RPMI7951 (cell line): ENCODE measurements around a stretch of chr16.

- RAMPAGE, long total RNA, result no peak
Measured at GRCh38 chr16:85804679-85805537, 5.4 kb downstream of the COX4I1 start.

DNA sequence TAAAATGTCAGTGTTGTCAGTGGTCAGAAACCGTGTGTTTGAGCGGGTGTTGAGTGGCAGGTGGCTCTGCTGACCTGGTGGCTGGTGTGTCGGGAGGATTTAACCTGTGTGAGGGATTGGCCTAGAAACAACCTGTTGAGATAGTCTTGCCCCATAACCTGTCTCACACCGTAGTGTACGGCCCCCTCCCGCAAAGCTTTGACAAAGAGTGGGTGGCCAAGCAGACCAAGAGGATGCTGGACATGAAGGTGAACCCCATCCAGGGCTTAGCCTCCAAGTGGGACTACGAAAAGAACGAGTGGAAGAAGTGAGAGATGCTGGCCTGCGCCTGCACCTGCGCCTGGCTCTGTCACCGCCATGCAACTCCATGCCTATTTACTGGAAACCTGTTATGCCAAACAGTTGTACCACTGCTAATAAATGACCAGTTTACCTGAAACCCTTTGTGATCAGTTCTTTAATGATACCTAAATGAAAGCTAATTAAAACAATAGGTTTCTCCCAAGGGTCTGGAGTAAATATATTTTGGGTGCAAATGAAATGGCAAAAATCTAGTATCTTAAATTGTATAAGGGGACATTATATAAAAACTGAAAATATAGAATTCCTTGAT lies 7.2 kb downstream of the COX4I1 start:
- RAMPAGE, long total RNA, result no peak

GRCh38 chr16:85838287-85838740 lies 38.8 kb downstream of the COX4I1 start:
- RAMPAGE, long total RNA, result no peak

GRCh38 chr16:85848299-85848873 lies 48.9 kb downstream of the COX4I1 start:
- RAMPAGE, long total RNA, result no peak

DNA sequence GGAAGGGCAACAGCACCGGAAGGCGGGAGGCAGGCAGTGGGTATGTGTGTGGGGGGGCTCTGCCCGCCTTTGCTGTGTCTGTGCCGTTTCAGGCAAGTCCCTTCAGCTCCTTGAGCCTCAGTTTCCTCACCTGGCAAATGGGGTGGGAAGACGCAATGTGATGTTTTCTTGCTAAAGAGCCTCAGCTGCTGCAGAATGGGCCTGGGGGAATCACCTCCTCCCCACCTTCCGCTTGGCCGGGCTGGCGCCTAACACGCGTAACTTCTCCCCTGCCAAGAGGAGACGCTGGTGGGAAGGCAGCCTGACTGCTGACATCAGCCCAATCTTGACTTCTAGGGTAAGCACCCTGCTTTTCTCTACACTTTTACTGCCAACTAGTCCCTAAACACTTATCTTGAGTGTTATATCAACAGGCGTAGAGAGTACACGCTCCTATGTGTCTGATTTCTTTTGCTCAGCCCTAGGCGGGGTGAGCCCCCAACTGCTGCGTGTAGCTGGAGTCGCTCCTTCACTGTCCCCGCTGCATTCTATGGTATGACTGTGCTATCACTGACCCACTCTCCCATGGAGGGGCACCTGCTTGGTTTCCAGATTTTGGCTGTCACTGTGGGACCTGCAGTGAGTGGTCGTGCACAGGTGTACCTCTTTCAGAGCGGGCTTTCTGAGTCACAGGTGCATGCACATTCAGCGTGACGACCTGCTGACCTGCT lies 33.1 kb downstream of the IRF8 start:
- RAMPAGE, long total RNA, result no peak

DNA sequence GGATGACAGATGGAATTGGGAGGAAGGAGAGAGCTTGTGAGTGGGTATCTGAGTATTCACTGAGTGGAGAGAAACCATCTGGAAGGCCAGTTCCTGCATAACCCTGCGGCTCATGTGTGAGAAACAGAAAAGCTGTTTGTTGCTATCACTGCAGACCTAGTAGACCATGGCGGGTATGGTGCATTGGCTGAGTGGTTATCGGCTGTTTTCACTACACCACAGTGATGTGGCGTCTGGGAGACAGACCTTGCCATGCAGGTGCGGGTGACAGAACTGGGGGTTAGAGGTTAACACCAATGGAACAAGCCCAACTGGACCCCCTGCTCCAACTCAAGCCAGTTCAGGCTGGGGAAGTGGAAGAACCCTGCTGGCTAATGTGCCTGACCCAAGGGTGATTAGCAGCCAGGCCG lies 91.8 kb downstream of the IRF8 start:
- RAMPAGE, long total RNA, result no peak

DNA sequence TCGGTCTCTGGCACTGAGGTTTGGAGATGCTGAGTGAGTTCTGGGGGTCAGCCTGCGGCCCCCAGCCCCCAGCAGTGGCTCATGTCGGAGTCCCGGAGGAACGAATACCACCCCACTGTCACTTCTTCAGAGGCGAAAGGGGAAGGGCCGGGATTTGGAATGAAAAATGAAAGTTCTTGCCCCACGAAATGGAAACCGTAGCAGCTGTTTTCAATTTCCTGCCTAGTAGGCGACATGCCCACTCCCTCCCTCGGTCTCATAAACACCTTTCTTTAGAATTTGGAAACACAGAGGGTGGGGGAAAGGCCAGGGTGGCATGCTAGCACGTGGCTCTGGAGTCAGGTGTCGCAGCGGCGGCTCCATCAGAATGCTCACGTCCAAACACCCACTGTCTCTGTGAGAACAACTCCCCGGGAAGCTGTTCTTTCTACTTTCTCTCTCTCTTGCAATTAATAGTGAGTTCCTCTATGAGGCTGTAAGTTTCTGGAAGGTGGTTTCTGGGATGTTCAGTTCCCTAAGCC lies 96.8 kb downstream of the IRF8 start:
- RAMPAGE, long total RNA, result no peak

- RAMPAGE, long total RNA, result no peak
Measured at GRCh38 chr16:86029284-86029880, 130.4 kb downstream of the IRF8 start.

DNA sequence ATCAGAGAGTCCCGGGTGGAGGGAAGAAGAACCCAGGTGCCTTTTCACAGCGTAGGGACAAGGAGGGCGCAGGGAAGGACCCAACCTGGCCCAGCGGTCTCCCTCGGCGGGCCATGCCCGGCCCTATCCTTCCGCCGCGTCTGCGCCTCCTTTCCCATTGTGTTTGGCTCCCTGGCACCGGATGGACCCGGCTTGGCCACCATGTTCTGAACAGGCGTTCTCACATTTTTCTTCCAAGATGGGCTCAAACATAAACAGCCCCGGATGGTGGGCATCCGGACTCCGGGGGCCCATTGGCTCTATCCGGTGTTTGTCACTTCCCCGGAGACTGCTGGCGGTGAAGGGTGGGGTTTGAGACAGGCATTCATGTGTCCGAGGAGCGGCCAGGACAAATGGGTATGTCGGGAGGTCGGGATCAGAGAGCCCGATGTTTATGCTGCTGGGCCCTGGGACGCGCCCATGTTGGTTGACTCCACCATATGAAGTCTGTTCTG lies 188.1 kb downstream of the IRF8 start:
- RAMPAGE, long total RNA, result no peak

DNA sequence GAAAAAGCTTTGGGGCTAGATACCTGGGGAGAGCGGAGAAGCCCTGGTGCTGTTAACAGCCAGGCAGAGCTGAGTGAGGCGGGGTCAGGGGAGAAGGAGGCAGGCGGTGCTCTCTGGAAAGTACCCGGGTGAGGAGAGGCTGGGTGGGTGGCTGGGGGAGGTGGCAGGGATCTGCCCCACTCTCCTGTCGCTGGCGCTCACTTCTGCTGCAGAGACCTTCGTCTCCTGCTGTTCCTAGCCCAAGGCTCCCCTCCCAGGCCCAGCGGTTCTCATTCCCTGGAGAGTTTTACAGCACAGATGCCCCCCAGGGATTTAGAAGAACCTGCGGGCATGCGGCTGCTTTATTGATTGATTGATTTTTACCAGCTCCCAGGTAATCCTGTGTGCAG lies 302.8 kb downstream of the IRF8 start:
- RAMPAGE, long total RNA, result no peak

DNA sequence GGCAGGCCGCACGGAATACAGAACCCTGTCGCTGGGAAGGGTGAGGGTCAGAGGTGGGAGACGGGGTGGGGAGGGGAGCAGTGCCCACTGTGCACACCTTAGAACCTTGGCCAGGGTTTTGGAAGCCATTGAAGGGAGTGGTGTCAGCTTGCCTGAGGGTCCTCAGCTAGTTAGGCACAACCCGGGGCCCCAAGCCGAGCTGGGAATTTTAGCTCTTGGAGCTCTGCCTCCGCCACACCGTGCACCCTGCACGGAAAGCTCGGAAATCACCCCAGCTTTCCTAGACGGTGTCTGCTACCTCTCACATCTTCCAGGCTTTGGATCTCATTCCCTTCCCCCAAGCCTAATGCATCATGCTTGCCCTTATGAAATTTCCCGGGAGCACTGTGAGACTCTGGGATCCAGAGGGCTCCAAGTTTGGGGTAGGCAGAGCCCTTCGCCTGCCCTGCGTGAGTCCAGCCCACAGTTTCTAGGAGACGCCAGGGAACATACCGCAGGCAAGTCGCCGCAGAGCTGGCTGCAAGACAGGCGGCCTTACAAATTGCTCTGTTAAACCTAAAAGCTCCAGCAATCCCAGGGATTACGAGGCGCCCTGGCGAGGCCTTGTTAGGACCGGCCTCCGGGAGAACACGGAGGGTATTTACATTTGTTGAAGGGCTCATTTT lies 77.9 kb upstream of the FOXF1 start:
- RAMPAGE, long total RNA, result no peak

DNA sequence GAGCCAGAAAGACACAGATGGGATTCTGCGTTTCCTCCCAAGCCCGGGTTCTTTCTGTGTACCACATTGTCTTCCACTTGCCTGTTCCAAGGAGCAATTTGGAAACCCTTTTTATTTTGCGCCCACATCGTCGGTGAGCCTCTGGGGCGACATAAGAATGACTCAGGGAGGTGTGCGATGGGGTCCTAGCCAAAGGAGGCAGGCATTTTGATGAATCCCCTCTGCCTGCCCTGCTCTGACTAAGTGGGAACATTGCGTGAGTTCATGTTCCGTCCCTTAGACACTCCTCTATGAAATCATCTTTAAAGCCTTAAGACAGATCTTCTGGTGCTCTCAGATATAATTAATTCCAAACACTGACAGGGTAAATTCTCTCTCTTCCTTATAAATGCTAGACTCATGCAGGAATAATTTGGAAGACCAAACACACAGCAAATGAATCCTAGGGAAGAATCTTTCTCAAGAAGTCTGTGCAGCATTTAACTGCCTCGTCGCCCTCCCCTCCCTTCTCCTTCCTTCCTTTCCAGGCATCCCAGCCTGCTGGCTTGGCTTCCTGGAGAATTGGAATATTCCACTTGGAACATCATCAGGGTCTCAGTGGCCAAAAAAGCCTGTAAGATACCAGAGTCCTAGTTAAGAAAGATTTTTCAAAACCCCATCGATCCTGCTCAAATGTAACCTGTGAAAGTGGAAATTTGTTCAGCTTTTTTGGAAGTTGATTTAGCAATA lies 52.6 kb upstream of the FOXF1 start:
- RAMPAGE, long total RNA, result no peak

- RAMPAGE, long total RNA, result no peak
Measured at GRCh38 chr16:86493277-86493702, 17.0 kb upstream of the FOXF1 start.

DNA sequence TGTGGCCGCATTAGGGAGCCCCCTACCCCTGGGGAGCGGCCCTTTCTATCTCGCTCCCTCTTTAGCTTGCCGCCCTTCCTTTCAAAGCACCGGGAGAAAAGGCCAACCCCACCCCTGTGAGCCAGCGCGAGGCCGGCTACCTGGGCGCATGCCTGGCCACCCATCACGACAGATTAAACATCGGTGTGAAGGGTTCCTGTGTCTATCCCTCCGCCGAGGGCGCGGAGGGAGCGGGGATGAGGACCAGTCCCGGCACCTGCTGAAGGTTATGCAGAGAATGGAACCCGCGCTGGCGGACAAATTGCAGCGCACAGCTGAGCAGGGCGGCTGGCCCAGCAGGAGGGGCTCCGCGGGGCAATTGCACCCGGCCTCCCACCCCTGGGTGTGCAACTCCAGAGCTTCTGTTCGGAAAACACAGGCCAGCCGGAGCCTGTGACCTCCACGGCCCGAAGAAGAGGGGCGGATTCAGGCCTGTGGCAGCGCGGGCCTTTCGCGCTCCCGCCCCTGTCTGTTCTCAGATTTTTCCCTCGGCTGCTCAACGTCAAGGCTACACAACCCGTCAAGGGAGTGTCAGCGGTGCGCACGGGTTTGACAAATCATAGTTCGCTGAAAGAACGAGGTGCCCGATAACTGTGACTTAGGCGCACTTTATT lies 15.4 kb upstream of the FOXF1 start:
- RAMPAGE, long total RNA, result no peak

DNA sequence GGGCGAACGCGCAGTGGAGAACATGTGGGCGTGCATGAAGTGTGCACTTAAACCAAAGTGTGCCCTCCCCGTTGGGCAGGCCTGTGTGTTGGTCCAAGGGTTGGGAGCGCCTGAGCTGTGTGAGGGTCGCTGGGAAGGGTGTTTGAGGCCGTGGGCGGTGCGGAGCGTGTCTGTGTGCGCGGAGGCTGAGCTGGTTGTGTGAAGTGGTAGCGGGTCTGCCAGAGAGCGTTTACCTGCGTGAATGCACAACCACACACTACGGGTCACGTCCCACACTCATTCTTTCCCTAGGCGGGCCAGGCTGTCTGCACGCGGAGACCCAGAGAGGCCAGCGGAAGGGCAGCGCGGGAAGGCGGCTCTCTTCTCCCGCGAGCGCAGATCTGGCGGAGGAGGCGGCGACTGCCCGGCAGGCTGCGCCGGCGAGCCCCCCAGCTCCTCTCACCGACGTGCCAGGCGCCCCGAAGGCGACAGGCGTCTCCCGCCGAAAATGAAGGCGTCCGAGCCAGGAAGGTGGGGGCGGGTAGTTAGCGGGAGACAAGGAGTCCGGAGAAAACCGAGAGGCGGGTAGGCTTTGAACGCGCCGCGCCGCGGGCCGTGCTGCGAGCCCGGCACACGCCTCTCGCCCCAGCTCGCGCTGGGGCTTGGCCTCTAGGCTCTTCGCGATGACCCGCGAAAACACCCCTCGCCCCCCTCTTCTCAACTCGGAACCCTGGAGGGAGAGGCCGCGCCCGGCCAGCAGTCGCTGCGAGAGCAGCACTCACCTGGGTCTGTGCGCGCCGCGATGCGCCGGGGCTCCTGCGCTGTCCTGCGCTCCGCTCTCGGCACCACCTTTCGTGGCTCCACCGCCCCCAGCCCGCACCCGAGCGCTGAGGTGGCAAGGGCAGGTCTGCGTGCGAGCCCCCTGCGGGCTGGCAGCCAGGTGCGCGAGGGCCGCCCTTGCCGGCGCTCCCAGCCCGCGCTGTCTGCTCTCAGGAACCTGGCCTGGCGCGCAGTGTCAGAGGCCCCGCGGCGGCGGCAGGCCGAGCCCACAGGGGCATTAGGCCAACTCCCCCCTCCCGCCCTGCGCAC lies 2.1 kb upstream of the FOXF1 start:
- RAMPAGE, long total RNA, result no peak

GRCh38 chr16:86515486-86516536 lies 5.5 kb downstream of the FOXF1 start:
- RAMPAGE, long total RNA, result no peak

GRCh38 chr16:86663895-86664312 lies 85.6 kb downstream of the FOXL1 start:
- RAMPAGE, long total RNA, result no peak

- RAMPAGE, long total RNA, result no peak
Measured at GRCh38 chr16:86844580-86845147, 266.3 kb downstream of the FOXL1 start.

GRCh38 chr16:87126990-87127440 lies 190.2 kb downstream of the C16orf95 start:
- RAMPAGE, long total RNA, result no peak

DNA sequence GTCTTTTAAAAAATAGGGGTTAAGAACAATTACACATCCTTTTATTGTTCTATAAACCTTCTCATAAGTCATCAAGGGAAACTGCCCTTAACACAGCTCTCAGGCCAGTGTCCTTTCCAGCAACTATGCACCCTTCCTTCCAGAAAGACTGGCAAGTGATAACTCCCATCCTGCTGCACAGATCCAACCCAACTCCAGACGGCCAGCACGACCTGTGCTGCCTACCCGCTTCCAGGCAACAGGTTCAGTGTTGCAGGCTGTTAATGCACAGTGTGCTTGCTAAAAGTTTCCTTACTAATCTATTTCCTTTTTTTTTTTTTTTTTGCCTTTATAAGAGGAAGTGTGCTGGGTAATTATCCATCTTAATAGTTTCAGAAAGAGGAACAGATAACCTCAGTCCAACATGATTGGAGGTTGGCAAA lies 15.2 kb downstream of the FBXO31 start:
- RAMPAGE, long total RNA, result no peak